ENCODE results near the gene TSPYL6.

DNA sequence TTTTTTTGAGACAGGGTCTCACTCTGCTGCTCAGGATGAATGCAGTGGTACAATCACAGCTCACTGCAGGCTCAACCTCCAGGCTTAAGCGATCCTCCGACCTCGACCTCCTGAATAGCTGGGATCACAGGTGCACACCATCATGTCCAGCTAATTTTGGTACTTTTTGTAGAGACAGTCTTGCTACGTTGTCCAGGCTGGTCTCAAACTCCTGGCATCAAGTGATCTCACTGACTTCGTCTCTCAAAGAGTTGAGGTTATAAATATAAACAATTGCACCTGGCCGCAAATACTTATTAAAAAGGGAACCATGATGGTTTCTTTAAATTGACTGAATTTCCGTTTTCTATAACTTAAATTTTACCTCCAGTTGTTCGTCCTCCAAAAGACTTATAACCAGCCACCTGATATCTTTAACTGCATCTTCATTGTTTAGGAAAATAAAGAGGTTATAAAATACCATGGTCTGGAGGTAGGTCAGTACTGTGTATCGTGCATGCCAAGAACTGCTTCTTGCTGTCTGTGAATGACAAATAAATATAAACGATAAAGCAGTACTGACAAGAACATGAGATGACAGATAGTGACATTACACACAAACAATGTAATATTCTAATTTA is 14.3 kb upstream of the GPR75 start:
- PRO-cap: no peak
- RAMPAGE, long total RNA: no peak

DNA sequence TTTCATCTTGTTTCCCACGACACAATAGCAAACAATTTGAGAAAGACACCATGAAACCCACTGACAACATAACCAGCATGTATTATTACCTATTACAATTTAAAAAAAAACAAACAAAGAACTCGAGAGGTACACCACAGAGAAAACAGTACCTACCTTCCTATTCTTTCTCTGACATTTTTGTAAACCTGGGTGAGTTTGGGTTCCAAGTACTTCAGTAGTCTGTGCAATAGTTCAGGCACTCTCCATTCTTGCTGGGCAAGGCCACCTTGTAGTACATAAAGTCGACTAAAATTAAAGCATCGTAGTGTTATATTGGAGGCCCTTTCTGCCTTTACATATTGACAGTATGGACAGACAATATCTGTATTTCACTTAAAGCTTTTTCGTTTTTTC is 27.9 kb upstream of the GPR75 start:
- PRO-cap: no peak
- RAMPAGE, long total RNA: no peak

- PRO-cap: no peak
- RAMPAGE, long total RNA: no peak
Observed at GRCh38 chr2:54042882-54043381, 72.0 kb downstream of the ACYP2 start.

DNA sequence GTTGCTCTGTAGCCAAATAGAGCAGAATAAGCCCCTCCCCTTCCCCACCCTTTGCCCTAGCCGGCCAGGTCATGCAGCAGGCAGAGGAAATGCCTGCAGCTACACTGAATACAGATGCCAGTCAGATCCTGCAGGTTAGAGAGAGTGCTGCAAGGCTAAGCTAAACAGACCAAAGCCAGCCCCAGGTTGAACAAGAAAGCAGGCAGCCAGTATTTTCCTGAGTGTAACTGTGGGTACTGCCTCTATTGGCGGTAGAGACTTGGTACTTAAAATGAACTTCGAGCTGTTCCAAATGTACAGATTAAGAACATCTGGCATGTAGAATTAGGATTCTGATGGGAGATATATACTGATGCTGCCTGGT is 132.9 kb downstream of the ACYP2 start:
- PRO-cap: no peak
- RAMPAGE, long total RNA: no peak

GRCh38 chr2:54114824-54116200 is 140.7 kb downstream of the TSPYL6 start:
- PRO-cap: unidirectional peak, plus-strand start at chr2:54115402; unidirectional peak, plus-strand start at chr2:54115481; bidirectional peak, plus-strand start at chr2:54115615, minus-strand start at chr2:54115539; bidirectional peak, plus-strand start at chr2:54116010, minus-strand start at chr2:54115920
- RAMPAGE, long total RNA: start-site peak on the plus strand at chr2:54115382-54115481, 11 reads; start-site peak on the plus strand at chr2:54115597-54115664, 36 reads

GRCh38 chr2:54164026-54164742 is 91.8 kb downstream of the TSPYL6 start:
- PRO-cap: no peak
- RAMPAGE, long total RNA: start-site peak on the plus strand at chr2:54164199-54164440, 8 reads

GRCh38 chr2:54224668-54225165 is 31.3 kb downstream of the TSPYL6 start:
- PRO-cap: no peak
- RAMPAGE, long total RNA: no peak

DNA sequence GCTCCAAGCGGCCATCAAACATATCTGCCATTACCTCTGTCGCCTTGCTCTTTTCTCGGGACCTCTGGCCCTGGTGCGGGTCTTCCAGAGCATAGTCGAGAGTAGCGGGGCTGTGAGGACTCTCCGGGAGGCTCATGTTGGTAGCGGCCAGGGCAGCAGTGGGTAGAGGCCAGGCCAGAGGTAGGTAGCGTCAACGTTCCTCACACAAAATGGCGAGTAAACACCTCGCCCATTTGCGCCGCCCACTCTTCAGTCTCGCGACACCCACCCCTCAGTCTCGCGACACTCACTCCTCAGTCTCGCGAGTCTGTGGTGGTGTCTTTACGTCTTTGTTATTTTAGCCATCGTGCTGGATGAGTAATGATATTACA is at the start of gene TSPYL6:
Gene TSPYL6, minus strand, starts transcription at position 214 of the 371 bp plus-strand sequence.
- PRO-cap: no peak
- RAMPAGE, long total RNA: no peak

DNA sequence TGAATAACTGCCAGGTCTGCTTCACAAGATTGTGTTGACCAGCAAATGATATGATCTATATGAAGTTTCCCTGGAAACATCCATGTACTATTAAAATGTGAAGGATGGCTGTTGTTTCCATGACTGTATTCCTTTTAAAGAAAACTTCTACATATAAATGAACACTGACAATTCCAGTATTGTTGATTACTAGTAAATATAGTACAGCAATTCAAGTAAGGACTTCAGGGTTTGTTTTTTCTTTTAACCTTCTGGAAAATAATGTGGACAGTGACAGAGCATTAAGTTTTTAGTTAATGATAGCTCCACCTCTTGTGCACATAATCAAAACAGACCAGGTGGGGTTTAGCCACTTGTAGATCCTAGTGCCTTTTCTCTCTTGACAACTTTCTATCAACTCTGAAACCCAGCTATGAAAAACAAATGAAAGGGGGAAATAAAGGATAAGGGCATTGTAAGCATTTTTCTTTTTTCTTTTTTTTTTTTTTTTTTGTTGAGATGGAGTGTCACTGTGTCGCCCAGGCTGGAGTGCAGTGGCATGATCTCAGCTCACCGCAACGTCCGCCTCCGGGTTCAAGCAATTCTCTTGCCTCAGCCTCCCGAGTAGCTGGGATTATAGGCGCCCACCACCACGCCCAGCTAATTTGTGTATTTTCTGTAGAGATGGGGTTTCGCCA is 109.7 kb downstream of the SPTBN1 start:
- PRO-cap: no peak
- RAMPAGE, long total RNA: no peak

DNA sequence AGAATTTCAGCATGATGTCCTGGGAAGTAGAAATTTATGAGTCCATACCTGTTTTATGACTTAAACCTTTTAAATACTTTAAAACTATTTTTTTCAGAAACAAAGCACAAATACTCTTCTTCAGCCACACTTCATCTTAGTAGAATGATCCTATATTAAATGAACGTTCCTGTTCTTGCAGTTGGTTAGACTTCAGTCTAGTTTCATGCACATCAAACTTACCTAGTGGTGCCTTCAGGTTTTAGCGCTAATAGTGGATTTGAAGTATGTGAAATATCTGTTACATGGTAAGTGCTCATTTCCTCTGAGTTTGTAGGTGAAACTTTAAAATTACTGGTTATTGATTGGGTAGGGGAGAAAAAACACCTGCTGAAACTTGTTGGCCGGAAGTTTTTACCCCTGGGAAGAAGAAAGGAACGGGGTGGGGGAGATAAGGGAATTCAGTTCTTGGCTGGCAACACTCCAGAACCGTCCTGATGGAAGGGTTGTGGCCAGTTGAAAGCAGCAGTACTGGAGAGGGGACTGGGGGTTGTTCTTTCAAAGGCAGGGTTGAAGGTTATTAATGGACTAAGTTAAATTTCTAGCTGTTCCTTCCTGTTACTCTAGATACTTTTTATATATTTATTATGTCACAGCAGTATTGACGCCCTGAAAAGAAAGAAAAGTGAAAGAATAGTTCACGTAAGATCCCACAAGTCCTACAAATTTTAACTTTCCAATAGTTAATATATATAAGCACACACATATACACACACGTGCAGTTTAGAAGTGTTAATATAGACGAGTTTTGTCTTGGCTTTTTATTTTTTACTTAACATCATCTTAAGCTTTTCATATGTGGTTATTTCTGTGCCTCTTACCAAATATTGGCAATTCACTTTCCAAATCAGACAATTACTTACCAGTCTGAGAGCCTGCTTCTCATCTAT is 112.9 kb downstream of the SPTBN1 start:
- PRO-cap: no peak
- RAMPAGE, long total RNA: start-site peak on the plus strand centred at position 778 of the sequence, 356 bp wide, 6 reads

DNA sequence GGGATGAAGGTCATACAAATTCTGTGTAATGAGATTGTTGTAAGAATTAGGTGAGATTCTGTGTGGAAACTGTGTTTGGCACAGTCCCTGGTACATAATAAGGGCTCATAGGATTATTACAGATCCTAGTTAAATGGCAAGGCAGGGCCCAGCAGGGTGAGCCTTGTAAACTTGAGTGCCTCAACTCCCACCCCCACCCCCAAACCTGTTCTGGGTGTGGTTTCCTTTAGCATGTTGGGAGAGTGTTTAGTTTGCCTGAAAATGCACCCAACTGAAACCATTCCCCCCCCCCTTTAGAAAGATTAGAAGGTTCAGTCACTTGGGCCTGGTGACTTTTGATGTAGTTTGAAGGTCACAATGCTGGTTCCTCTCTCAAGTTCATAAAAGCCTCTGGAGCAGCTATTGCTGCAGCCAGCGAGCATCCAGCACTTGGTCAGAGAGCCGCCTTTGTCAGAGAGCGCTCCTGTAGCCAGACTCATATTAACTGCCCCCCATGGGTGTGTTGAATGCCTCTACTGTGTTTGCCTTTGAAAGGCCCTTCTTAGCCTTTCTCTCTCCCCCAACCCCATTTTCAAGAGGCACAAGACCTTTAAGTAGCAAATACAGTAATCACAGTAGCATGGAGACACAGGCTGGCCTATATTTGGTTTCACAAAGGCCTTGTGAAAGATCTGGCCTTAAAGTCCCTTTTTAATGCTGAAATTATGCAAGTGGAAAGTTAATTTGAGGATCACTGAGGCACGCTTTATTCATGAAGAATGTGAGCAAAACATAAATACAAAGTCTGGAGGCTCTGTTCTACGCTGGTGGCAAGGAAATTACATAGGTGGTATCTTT is 113.8 kb downstream of the SPTBN1 start:
- PRO-cap: no peak
- RAMPAGE, long total RNA: no peak

DNA sequence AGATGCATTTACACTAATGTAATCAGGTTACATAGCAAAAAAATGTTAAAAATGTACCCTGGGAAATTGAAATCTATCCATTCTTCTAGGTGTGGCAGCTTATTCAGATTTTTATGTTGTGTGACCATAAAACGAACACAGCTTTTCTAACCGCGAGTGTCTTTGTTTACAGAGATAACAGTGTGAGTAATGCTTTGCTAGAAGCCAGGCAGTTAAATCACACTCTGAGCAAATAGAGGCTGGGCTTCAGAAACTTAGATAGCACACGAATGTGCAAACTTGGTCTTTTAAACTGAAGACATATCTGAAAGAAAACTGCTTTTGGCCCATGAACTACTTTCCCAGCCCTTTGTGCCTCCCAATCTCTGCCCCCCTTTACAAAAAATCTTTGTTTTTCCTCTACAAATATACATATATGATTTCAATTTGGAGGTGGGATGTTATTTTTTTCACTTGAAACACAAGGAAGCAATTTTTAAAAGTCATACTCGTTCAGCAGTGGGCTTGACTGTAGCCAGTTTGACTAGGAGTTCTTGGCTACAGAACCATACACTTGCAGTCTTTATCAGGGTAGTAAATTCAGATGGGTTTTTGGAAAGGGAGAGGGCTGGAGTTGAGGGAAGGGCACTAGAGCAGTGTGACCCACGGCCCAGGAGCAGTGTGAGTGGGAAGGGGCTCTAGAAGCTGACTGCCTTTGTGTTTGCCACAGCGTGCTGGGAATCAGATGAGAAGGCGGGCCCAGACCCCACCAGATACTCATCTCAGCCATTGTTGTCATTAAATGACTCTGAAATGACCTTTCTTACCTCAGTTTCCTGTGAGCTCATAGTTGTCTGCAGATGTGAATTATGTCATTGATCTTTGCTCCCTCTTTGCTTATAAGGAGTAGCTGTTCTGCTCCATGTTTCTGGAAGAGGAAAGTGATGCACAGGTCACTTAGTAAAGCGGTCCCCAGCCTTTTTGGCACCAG is 116.4 kb downstream of the SPTBN1 start:
- PRO-cap: no peak
- RAMPAGE, long total RNA: no peak

GRCh38 chr2:54575458-54576086 is 119.4 kb downstream of the SPTBN1 start:
- PRO-cap: no peak
- RAMPAGE, long total RNA: no peak

DNA sequence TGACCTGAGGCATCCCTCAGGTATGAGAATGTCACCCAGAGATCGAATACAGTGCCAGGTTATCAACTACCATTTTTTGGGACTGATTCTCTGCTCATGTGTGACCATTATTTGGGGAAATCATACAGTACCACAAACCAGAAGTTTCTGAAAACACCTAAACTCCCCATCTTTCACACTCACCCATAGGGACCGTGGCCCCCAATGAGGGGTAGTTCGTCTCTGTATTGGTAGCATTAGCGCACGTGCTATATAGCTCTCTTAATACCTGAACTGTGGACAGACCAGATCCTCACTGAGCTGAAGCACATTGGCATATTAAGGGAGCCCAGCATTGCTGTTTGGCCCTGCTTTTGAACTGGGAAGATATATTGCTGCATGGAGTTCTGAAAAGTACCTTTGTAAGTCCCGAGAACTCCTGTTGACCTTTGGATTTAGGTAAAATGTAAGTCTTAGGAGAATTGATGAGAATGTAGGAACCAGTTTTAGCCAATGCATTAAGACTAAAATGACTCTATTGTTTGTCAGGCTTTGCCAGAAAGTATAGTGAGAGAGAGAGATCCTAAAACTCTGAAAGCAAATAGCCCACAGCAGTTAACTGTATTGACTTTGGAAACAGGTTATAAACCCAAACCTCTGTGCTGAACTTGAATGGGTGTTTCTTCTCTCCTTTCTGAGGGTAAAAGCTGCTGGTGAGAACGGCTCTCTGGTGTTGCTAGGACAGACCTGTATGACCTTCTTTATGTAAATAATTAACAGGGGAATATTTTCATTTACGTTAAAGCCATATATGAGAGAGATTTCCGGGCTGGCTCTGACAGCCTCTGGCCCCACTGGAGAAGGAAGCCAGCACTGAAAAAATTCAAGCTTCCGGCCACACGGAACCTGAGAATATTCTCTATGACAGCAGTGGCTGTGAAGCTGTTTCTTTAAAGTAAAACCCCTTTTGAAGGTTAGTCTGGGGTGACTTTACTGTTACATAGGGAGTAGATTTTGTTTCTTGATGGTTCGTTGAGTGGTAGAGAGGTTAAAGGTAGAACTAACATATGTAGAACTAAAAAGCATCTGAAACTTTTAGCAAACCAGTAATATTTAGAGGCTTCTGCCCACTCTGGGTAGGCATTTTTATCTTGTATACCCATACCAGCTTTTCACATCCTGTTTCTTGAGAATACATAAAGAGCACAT is 123.5 kb downstream of the SPTBN1 start:
- PRO-cap: no peak
- RAMPAGE, long total RNA: start-site peak on the plus strand centred at position 330 of the sequence, 104 bp wide, 5 reads; start-site peak on the plus strand centred at position 491 of the sequence, 73 bp wide, 6 reads

GRCh38 chr2:54584380-54584754 is 128.2 kb downstream of the SPTBN1 start:
- PRO-cap: no peak
- RAMPAGE, long total RNA: no peak

DNA sequence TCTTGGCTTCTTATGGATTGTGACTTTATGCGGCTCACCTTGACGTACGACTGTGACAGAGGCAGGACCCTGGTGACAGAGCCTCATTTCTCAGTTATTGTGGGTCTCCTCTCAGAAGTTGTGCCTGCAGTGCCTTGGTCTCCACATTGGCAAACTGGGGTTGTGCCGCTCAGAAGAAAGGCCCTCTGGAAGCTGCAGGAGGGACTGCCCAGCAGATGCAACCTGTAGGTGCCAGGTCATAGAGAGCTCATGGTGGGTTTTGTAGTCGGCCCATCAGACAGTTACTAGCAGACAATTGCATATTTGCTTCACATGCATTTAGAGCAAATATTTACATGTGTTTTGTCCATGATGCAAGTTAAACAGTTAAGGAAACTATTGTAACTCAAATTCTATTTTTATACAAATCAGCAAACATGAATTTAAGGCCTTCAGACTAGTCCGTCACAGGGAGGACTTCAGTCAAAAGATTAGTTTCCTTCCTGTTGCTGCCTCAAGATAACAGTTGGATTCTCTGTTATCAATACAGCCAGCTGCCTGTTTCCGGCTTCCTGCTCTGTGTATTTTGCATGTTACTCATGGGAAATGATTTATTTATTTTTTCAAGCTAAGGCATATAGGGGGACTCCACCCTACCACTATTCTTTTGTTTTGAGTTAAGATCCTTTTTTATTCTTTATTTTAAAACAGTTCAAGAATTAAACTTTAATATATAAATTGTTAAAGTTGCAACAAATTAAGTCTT is 133.3 kb downstream of the SPTBN1 start:
- PRO-cap: no peak
- RAMPAGE, long total RNA: no peak

DNA sequence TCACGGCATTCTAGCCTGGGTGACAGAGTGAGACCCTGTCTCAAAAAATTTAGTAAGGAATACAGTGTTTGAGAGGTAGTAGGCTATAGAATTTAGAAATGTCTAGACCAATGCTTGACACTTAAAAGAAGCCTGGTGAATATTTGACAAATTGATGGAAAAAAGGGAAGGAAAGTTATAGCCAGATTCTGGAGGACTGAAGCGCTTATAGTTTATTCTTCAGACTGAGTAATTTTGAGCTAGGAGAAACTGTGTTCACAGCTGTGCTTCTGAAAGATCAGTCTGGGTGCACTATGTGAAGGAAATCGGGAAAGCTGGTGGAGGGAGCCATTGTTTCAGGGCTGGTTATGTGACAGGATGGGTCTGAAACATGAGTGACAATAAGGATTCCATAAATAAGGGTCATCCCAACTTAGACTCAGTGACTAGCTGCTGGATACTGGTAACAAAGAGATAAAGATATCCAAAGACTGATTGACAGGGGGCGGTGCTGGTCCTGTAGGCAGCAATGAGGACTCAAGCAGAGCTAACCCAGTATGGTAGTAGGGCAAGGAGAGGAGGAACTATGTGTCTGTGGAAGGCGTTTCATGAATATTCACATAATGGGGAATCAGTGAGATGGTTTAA is 102.7 kb upstream of the EML6 start:
- PRO-cap: no peak
- RAMPAGE, long total RNA: no peak

- PRO-cap: no peak
- RAMPAGE, long total RNA: start-site peak on the plus strand at chr2:54630960-54631272, 1,586 reads
Observed at GRCh38 chr2:54630678-54631817, 92.4 kb upstream of the EML6 start.

DNA sequence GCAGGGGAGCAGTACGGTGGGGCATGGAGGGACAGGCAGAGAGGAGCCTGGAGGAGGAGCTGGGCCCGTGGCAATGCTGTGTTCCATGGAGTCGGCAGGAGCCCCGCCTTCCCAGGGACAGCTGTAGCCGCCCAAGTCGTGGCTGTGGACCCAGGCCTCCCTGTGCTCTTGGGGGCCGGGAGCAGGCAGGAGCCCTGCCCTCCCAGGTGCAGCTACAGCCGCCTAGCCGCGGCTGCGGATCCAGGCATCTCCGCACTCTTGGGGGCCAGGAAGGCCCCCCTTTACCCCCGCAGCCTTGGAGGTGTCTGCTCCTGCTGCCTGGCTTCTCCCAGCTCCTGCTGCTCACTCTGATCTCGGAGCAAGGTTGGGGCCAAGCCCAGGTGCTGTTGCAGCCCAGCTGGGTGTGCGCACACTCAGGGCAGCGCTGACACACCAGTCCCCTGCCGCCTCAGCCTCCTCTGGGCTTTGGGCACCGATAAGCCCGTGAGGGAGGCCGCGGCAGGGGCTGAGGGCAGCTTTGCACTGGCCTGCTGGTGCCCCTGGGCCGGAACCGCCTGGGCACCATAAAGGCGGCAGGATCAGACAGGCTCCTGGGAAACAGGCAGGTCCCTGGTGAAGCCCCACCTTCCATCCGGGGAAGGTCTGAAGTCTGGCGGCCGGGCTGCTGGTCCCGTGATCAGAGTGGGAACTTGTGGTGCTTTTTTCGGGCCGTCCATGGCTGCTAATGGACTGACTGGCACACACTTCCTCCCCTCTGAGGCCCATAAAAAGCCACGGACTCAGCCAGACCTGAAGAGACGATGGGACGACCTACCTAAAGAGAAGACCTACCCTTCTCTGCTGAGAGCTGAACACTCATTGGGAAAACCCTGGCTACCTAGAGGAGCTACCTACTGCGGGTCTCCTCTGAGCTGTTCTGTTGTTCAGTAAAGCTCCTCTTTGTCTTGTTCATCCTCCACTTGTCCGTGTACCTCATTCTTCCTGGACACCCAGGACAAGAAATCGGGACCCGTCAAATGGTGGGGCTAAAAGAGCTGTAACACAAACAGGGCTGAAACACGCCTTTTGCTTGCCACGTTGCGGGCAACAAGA is 14.1 kb upstream of the EML6 start:
- PRO-cap: no peak
- RAMPAGE, long total RNA: start-site peak on the plus strand centred at position 654 of the sequence, 51 bp wide, 6 reads

- PRO-cap: no peak
- RAMPAGE, long total RNA: no peak
Observed at GRCh38 chr2:54724000-54724292, 484 bp downstream of the EML6 start.

Measured in vagina (tissue), 1 donor.